PC-3 (cell line): ENCODE measurements around a stretch of chr5.

DNA sequence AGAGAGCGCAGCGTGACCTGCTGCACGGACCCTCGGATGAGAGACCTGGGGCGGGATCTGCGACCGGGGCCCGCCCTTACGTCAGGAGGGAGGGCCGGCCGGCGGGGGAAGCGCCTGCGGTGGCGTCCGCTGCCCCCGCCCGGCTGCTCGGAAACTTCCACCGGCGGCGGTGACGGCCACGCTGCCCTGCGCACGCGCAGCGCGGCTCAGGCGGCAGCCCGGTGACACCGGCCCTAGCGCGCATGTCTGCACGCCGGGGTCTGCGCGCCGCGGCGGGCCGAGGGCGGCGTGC is 455 bp upstream of the TENT4A start:
- RAMPAGE, long total RNA, result no peak

DNA sequence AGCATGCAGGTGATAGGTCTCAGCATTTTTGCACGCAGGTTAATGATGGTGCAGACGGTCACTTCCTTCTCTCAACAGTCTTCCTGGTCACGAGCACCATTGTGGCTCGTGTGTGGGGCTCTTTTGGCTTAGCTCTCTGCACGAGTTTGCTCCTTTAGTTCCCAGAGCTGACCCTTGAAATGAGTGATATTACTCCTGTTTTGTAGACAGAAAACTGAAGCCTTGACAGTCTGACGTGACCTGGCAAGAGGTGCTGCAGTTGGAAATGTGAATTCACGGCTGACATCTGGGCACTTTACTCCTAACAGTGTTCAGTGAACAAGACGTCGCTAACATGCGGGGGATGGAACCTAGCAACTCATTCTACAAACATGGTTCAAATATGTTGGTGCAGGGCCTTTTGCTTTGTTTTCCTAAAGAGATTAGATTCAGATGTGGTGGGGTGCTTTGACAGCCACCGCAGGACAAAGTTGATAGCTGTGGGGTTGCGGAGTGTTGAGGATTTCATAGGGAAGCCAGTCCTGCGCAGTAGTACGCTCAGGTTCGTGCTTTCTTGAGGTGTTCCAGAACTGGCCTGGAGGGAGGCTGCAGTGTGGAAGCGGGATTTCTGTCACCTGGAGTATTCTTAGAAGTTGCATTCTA is 10.2 kb downstream of the TENT4A start:
- RAMPAGE, long total RNA, result no peak

- RAMPAGE, long total RNA, result no peak
These were observed 485.4 kb downstream of the SEMA5A start for GRCh38 chr5:9060540-9060862.

GRCh38 chr5:9540617-9541366 is 5.1 kb downstream of the SEMA5A start:
- RAMPAGE, long total RNA, result no peak

- RAMPAGE, long total RNA, result no peak
These were observed 190.3 kb downstream of the ATPSCKMT start for GRCh38 chr5:10059475-10059708.

- RAMPAGE, long total RNA, result no peak
These were observed 31.7 kb upstream of the ROPN1L start for GRCh38 chr5:10409902-10410411.

- RAMPAGE, long total RNA, result no peak
These were observed 10.2 kb upstream of the ROPN1L start for GRCh38 chr5:10431401-10431951.

GRCh38 chr5:10564471-10564604 is 468 bp downstream of the ANKRD33B start:
- RAMPAGE, long total RNA, result no peak

GRCh38 chr5:10607748-10608330 is 44.0 kb downstream of the ANKRD33B start:
- RAMPAGE, long total RNA, result no peak

DNA sequence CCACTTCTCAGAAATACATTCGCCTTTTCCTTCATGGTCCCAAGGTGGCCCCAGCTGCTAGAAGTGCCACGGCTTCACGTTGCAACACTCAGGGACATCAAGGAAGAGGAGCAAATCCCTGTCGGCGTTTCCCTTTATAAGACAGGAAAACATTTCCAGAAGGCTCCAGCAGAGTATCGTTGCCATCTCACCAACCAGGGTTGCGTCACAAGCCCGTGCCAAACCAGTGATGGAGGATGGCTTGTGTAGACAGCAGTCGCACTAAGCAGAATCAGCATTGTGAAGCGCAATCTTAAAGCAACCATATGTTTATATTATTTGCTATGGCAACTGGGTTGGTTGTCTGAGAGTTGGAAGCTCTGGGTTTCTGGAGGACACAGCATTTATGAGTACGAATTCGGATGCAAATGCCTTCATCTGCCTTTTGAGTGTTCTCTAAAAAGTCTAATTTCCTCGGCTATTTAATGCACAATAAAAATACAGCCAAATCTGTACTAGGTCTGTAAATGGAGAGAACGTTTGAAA is 62.8 kb downstream of the ANKRD33B start:
- RAMPAGE, long total RNA, result no peak

DNA sequence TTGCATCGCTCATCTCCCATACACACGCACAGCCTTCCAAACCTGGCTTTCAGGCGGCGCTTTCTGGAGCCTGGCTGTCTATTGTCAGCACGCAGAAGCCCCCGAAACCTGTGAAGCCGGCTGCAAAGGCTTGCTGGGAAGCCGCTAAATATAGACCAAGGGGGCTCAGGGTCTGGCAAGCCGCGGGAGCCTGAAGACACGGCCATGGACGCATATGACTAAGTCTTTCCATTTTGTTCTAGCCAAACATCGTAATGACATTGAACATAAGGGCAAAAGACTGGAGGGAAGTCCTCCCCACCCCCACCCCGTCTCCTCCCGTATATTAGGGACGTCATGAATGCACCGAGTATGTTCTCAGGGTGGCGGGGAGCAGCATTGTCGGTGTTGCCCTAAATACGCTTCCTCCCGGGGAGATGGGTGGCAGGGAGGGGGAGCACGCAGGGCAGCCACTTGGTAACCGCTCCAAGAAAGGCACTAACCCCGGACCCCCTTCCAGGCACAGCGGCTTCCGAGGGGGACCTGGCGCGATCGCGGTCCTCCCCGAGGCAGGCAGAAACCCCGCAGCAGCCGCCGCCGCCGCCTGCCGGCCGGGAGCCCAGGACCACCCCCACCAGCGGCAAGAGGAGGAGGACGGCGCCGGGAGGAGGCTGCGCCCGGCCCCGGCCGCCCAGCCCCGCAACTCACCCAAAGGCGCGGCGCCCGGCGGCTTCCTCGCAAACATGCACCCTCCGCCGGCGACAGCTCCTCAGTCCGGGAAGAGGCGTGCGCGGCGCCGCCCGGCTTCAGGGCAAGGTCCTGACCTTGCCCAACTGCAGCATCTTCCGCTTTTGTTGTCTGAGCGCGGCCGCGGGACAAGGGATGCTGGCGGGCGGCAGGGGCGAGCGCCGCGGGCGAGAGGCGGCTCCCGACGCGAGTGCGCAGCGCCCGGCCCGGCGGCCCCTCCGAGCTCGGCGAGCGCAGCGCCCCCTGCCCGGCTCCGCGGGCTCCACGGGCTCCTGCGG is 814 bp downstream of the CTNND2 start:
- RAMPAGE, long total RNA, result no peak

DNA sequence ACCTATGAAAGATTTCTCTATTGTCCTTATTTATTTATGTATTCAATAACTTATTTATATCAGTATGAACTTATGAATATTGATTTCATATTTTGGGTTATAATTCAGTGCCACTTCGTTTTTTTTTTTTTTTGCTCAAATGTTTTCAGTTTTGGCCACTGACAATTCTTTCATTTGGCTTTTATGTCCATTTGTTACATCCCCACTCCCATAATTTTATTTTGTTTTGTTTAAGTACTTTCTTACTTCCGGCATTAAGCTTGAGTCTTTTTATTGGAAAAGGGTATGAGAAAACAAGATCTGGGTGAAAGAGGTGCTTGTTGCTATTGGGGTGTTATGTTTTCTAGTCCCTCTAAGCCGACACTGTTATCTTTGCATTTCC is 620.6 kb upstream of the CTNND2 start:
- RAMPAGE, long total RNA, result no peak

- RAMPAGE, long total RNA, result no peak
These were observed 43.0 kb downstream of the TRIO start for GRCh38 chr5:14186081-14186507.

- RAMPAGE, long total RNA, result no peak
These were observed 51.0 kb downstream of the TRIO start for GRCh38 chr5:14193973-14194656.

DNA sequence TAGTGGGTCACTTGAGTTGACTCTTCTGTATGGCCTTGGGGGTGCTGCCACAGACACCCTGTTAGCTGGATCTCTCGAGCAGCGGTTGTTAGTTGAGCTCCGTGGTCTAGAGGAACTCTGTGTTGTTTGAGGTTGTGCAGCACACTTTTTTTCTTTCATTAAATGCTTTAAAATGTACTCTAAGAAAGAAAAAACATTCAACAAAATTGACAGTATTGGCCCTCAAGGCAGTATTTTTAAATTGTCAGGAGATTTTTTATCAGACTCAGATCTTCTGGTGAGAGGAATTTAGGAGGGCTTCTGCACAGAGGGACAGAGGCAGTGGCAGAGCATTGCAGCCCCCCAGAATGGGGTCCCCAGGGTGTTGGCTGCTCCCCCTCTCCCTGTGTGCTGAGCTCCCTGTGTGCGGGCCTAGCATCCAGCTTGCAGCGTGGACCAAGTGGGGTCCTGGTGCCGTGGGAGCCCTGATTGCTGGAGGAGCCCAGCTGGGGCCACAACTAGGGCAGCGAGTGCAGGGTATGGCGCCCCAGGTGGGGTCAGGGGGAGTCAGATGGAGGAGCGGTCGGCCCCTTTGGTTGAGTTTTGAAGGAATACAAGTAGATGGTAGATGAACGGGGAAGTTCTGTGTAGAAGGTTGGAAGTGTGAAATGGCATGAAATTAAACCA is 66.6 kb downstream of the TRIO start:
- RAMPAGE, long total RNA, result no peak

DNA sequence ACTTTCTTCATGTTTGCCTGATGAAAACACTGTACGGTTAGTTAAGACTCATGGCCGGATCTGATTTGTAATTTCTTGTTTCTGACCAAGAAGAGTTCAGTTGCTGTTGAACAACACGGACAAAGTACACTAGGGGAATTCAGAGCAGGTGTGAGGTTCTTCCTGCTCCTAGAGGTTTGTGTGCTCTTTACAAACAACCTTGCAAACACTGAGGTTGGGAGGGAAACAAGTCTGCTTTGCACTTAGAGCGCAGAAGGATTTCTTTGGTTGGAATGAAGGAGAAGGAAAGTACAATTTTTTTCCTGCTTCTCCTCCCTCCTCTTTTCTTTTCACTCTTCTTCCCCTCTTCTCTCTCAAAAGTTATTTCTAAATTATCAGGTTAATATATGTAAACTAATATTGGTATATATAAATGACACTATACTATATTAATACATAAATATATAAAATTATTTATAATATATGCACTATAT is 69.8 kb downstream of the TRIO start:
- RAMPAGE, long total RNA, result no peak

DNA sequence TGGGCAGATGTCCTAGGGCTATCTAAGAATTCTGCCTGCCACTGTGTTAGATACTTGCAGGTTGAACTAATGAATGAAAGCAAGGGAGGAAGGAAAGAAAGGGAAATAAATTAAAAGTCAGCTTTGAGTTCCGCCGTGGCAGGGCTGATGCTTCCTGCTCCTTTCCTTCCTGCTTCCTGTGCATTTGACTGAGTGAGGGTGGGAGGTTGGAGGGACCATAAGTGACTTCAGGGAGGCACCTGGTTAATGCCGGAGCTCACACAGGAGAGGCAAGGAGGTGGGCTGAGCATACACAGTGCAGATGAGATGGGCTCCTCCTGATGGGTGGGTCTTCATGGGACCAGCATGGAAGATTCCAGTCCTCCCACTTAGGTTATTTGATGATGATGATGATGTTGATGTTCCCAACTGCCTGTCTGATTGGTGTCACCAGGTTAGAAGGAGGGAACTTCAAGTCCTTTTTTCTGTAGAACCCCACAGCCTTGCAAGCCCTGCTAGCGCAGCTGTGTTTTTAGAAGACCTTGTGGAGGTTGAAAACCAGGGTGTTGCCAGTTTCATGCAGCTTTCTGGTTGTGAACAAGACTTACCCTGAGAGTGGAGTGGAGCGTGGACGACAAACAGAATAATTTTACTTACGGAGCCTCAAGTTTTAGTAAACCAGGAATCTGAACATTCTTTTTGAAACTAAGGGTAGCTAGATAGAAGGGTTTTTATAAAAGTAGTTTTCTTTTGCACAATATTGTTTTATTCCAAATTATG is 82.9 kb downstream of the TRIO start:
- RAMPAGE, long total RNA, result no peak

DNA sequence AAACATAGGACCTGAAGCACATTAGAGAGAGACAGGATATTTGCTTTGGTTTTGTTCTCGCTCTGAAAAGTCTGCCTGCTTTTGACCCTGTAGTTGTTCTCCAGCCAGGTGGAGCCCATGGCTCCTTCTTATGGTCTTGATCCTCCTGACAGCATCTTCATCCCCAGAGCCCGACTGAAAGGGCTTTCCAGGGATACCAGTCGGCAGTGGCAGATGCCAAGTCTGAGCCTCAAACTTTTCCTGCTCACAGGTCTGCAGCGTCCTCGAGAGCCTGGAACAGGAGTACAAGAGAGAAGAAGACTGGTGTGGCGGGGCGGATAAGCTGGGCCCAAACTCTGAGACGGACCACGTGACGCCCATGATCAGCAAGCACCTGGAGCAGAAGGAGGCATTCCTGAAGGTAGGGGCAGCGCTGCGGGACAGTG is 212.5 kb upstream of the OTULINL start:
- RAMPAGE, long total RNA, result no peak

DNA sequence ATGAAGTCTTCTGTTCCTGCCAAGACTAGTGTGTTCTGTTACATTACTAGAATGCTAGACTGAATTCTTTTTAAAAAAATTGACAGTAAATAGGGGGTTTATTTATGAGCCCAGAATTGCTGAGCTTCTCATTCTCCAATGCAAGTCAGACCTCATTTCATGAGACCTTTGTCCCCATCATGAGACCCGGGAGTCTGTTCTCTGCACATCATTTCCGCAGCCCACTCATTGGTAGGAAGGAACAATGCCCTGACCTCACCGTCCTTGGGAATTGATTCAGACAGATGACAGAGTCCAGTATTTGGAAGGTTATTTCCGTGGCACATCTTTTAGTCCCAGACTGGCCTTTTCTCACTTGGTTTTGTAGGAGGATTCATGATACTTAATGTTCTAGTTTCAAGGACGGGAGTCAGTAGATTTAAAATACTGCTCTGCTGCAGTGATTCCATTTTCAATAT is 173.7 kb upstream of the OTULINL start:
- RAMPAGE, long total RNA, result no peak

DNA sequence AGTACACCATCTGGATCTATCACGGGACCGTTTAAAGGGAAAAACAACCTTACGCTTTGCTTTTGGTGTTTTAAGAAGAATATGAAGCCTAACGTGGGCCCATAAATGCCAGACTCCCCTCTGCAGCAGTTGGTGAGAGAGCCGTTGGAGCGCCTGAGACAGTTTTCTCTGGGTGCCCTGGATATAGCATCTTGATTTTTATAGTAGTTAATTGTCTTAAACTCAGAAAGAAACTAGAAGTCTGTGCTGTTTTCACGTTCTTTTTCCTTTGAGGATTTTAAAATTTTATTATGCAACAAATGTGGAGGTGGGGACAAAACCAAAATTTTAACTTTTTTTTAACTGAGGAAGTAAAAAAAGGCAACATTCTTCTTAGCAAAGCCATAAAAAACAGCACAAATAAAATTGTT is 141.9 kb upstream of the OTULINL start:
- RAMPAGE, long total RNA, result no peak